Epithelial cell of prostate (primary cell): ENCODE results near the gene RNF175.

- RRBS, result 2% methylated on average over 40 of the region's 52 CpGs
Measured at GRCh38 chr4:153759805-153760471, at the start of gene RNF175. RNF175 (minus strand) TSS chr4:153760024.

DNA sequence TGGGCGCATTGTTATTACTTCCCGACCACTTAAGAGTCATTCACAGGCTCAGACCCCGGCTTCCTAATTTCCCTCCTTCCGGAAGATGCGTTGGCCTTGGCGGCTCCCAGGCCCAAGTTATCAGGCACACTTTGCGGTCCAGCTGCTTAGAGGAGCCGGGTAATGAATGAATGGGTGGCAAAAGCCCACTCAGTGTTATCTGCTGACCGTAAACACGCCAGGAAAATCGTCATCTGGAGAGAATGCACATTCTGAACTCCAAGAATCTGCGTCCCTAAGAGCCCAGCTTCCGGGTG, 1.5 kb upstream of the SFRP2 start:
- RRBS, result 88% methylated on average over 8 of the region's 13 CpGs

DNA sequence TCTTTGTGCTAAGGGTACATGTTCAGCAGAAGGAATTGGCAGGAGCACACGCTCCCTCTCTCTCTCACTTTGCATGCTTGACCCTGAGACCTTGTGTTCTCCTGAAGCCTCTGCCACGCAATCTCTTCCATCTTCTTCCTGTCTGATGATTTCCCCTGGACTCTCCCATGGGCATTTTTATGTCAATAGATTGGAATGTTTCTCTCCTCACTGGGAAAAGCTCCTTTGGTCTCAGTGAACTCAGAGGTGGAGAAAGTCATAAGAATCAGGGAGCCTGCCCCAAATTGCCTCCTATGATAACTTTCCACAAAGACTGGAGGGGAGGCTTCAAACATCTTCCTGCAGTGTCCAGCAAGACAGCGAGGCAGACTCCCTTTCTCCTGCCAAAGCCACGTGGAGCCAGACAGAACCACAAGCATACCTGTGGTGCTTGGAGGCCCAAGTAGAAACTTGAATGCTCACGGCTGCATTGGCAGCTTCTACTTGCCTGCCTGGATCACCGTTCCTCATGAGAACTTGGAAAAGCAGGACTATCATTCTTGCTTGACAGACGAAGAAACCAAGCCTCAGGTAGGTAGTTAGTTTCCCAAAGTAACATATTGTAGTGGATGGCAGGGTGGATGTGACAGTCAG, 216.1 kb upstream of the SFRP2 start:
- RRBS, result no CpG with 5 or more reads among the region's 7 CpGs

DNA sequence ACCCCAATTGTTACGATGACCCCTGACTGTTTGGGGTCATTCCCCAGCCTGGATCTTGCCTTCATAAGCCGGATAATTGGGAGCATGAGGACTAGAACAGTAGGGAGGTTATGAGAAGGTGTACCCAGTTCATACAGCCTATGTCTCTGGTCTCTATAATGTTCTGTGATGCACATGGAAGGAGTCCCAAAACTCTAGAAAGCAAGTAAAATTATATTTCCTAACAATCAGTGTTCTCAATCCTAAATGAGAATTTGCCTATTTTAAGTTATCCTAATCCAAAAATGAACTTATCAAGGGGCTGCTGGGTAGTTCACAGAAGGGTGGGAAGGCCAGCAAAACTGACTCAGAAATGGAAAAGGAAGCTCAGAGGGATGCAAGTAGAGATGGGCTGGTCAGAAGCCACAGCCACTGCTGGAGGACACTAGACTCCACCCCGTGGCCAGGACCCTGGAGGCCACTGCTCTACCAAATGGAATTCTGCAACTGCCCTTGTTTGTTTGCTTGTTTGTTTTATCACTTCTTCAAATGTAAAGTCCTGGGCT, 254.9 kb upstream of the SFRP2 start:
- RRBS, result no CpG with 5 or more reads among the region's 3 CpGs

GRCh38 chr4:154560958-154561240, 1.9 kb upstream of the FGB start:
- RRBS, result no CpG with 5 or more reads among the region's 4 CpGs

DNA sequence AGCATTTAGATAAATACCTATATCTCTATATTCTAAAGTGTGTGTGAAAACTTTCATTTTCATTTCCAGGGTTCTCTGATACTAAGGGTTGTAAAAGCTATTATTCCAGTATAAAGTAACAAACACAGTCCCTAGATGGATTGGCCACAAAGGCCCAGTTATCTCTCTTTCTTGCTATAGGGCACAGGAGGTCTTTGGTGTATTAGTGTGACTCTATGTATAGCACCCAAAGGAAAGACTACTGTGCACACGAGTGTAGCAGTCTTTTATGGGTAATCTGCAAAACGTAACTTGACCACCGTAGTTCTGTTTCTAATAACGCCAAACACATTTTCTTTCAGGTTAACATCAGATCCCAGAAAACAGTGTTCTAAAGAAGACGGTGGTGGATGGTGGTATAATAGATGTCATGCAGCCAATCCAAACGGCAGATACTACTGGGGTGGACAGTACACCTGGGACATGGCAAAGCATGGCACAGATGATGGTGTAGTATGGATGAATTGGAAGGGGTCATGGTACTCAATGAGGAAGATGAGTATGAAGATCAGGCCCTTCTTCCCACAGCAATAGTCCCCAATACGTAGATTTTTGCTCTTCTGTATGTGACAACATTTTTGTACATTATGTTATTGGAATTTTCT, 7.4 kb downstream of the FGB start:
- RRBS, result no CpG with 5 or more reads among the region's 7 CpGs

- RRBS, result 71% methylated on average over 12 of the region's 65 CpGs
Measured at GRCh38 chr4:154781470-154782199, 563 bp downstream of the RBM46 start.

- RRBS, result no CpG with 5 or more reads among the region's 1 CpG
Measured at GRCh38 chr4:155352713-155353162, 24.0 kb downstream of the MAP9 start.

DNA sequence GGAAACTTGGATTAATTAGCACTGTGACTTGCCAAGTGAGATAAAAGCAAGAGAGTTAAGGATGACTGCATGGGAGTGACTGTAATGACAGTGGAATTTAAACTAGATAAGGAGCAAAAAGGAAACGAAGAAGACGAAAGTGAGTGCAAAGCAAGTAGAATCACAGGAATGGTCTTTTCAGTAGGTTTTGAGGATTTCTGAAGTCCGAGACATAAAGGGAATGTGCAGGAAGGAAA, 118.9 kb upstream of the MAP9 start:
- RRBS, result no CpG with 5 or more reads among the region's 3 CpGs

- RRBS, result no CpG with 5 or more reads among the region's 3 CpGs
Measured at GRCh38 chr4:158165102-158165463, 7.7 kb downstream of the GASK1B start.

- RRBS, result no CpG with 5 or more reads among the region's 6 CpGs
Measured at GRCh38 chr4:158182044-158182464, 9.2 kb upstream of the GASK1B start.

GRCh38 chr4:158302458-158302926, 92.2 kb downstream of the TMEM144 start:
- RRBS, result no CpG with 5 or more reads among the region's 1 CpG

DNA sequence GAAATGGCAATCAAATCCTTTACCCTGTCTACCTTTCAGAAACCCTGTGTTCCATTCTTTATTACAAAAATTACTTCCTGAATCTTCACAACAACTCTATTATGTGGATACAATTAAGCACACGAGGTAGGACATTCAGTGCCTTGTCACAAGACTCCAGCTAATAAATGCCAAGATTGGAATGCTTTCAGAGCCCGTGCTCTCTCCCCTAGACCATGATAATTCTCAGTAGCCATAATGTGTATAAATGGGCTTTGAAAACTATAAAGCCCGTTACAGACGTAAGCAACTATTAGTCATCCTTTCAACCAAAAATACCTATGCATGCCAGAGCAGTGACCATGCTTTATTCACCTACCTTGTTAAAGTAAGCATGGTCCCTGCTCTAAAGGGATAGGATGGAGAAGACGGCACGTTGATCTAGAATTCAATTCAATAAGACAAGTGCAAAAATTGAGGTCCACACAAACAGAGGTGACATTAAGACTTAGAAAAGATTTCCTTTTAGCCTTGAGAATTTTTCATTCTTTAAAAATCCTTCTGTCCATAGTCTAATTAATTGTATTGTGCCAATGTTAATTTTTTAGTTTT, 2.5 kb downstream of the RXFP1 start:
- RRBS, result no CpG with 5 or more reads among the region's 6 CpGs

GRCh38 chr4:158715340-158715738, 7.9 kb downstream of the PPID start:
- RRBS, result no CpG with 5 or more reads among the region's 5 CpGs

DNA sequence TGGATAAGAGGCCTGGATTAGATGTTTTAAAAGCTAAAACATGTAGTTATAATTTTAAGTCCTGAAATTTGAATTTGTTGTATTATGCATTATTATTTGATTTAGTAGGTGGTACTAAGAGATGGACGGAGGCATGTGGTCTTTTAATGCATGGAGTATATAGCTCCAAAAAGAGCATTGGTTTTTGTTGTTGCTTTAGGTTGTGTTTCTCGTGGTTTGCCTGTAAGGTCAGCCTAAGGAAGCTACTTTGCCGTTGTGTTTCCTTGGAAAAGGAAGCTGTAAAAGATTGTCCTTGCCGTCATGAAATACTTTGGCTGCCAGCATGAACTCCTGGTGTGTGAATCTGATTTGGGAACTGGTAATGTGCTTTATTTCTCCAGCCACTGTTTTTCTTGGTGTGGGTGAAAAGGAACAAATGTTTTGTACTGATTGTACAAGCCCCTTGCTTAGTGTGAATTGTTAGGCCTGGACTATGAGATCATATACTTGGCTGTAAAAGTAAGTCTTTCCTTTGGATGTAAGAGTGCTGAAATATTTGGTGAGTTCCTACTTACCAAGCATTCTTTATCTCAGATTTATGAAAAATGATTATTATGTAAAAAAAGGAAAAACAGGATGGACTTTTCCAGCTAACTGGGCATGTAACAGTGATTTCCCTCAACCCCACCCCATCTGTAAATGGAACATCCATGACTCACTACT, 6.2 kb downstream of the FNIP2 start:
- RRBS, result no CpG with 5 or more reads among the region's 4 CpGs

DNA sequence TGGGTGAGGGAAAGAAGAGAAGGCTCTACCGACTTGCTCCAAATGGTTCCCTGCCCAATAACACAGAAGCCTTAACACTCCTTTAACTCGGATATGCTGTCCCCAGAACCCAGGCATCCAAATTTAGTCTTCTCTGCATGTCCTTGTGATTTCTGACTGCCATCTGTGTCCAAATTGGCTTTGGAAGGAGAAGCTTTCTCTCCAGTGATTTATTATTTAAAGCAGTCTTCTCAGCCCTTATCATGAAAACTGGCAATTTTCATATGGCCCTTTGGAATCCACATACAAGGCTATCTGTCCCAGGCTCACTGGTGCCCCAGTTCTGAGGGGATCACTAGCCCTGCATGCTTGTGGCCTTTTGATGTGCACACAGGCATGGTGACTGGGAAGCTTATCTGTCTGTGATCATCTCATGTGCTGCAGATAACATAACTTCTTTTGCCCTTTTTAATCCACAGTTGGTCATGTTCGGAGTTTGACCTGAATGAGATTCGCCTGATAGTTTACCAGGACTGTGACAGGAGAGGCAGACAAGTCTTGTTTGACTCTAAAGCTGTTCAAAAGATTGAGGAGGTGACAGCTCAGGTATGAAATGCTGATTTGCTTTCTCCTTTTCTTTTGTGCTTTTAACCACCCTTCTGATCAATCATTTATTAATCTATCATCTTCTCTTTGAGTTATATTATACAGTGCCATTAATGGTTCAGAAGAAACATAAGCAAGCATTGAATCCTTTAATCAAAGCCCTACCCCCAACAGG, 56.8 kb downstream of the FNIP2 start:
- RRBS, result no CpG with 5 or more reads among the region's 4 CpGs

DNA sequence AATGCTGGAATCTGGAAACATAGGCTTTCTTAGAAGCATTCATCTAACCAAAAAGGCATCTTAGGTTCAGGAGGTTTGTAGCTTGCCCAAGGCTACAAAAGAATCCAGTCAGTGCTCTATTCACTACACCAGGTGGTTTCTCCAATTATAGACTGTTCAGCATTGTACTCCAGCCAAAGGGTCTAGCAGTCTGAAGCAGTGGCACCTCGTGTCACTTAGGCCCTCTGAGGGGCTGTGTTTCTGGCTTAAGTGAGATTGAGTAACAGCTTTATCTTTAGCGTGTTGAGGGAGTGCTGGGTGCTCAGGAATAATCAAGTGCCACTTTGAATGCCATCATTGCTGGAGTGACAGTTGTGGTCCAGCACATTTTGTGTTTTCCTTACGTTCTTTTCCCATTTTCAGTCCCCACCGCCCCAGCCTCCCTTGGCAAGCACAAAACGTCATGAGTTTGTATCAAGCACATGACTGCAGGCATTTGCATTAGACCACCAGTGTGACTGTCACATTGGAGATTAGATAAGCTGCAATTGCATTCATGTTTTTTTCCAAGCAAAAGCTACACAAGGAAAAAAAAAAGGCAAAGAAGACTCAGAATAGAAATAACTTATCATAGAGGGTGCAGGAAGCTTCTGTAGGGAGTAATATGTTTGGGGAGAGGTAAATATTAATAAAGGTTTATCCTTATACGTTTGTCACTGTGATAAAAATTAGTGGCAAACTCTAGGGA, 58.8 kb downstream of the FNIP2 start:
- RRBS, result no CpG with 5 or more reads among the region's 6 CpGs

DNA sequence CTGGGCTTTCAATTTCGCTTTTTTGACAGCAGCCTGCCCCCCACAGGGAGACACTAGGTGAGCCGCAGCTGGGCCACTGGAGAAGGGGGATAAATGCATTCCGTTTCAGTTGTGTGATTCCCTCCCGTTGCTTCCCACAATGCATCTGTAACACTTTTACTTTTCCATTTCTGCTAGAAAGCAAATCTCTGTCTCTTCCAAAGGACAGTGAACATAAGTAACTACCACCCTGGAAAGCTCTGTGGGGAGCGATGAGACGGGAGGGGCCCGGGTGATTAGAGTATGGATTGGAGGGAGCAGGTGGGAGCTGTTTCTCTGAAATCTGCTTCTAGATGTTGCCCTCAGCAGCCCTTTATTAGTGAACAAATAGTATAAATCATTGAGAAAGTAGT, 18.3 kb downstream of the C4orf45 start:
- RRBS, result no CpG with 5 or more reads among the region's 7 CpGs

- RRBS, result no CpG with 5 or more reads among the region's 1 CpG
Measured at GRCh38 chr4:159109485-159110069, 6.7 kb downstream of the RAPGEF2 start.

DNA sequence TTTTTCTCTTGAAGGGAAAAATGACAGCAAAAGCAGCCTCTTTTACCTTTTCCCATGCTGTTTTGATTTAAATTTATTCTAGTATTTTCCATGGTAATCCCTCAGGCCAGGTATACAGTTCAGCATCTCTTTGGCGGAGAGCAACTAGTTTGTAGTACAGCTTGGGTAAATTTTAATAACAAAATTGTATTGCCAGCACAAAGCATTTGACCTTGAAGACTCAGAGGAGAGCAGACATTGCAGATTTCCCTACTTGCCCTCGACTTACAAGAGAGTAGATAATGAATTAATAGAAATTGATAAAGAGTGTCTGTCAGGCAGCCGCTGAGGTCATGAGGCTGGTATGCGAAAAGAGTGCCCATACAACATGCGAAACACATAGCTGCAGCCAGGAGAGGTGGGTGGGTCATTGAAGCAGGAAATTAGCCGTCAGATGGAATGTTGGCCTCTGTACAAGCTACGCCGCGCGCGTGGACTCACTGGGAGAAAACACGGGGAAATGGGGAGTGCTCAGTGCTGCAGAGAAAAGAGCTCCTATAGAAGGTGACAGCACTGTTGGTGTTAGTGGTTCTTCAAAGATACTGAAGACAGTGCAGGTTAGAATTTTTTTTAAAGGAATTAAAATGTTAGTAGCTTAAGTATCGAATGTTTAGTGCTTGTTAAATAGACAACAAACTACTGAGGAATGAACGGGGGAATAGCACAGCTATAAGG, 125.0 kb downstream of the RAPGEF2 start:
- RRBS, result no CpG with 5 or more reads among the region's 14 CpGs